Paraaortic lymph node (tissue), 1 donor: ENCODE measurements around a stretch of chr6.

DNA sequence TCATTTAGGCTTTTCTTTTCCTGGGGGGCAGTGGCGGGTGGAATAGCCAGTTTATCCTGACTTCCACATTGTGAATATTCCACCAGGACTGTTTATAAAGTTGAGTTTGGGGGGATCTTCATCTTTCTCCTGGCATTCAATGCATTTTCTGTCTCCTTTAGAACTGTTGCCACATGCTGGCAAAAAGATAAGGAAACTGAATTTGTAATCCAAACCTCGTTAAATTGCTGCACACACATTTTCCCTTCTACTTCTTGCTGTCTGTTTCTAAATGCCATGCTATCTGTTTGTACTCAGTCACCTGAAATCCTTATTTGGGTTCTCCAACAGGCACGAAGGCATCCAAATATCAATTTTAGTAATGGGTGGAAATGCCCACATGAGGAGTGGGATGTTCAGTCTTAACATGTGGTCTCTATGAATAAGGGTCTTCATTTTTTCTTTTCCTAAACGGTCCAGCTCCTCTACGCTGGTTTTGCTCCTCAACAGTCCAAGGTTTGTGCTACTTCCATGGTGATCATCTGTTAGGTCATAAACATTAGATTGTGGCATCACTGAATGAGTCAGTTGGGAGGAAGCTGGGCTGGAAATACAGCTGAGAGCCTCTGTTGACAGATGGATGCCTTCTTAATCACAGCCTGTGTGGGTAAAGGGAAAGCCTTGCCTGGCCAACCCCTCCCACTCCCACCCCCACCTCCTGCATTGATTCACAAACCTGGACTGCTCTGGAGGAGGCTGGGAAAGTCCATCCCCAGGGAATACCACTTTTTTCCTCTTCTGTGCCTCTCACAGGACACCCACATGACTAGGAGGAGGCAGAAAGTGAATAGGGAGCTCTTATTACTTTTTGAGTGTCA is 180.4 kb upstream of the CCN2 start:
- PRO-cap = no peak

- PRO-cap = unidirectional peak, minus-strand start at chr6:132354604
Measured at GRCh38 chr6:132354411-132355319, 46.6 kb downstream of the MOXD1 start.

DNA sequence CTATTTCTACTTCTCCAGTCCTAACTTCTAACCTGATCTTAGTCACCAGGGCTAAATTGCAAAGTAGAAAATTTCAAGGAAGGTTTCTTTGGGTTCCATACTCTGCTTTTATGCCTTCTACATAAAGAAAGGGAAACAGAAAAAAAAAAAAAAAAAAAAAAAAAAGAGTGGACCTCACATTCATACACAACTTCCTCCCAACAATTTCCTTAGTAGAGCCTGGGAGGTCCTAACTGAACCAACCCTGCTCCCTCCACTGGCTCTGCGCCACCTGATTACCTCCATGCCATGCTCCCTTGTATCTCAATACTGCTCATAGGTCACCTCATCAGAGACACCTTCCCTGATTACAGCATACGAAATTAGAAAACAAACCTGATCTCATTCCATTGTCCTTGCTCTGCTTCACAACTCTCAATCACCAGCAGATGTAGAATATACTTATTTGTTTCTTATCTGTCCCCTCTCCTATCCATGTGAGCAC is 134.3 kb upstream of the EYA4 start:
- PRO-cap = no peak

DNA sequence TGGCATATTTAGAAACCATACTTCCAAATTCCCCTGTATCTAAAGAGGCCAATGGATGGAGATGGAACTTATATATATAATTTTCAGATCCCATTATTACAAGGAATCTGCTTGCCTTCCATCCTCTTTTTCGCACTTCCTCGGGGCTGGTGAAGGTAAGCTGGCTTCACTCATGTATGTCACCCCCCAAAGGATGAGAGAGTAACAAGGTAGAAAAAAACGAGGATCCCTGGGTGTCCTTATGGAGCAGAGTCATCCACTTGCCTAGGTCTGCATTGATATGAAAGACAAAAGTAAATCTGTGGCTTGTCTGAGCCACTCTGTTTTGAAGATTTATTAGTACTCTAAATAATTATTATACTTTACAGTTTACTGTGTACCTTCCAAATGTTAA is 7.0 kb upstream of the TCF21 start:
- PRO-cap = no peak

DNA sequence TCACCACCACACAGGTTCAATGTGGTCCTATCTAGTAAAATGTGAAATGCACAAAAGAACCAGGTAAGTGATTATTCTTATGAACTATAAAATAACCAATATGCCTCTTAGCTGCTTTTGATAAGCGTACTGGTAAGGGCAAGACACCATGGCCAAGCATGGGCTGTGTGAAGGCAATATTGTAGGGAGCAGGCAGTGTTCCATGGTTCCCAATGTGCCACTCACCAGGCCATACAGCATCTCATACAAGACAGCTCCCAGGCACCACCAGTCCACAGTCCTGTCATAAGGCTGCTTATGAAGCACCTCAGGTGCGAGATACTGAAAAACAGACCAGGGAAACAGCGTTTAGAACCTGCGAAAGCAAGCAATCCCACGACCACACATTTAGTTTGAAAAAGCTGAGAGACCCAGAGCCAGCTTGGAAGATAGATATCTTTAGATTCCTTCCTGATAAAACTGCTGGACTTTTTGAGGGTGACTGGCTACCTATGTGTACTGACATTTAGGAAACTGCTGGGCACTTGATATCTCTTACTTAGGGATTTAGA is 119.1 kb upstream of the SLC2A12 start:
- PRO-cap = no peak

DNA sequence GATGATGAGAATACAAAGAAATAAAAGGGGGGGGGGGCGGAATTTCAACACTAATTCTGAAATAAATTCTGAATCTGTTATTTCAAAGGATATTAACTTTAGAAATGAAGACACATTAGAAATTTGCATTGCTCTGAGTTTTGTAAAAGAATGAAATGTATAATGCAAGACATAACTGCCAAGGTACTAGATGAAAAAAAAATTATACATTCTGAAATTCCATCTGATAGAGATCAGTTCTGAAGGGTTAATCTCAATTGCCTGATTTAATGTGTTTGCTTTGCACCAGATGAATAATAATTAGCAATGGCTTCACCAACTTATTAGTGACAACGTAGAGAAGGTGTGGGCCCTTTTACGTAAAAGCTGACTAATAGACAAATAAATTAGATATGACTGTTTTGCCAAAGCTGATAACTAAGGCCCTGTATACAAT is 11.0 kb downstream of the SGK1 start:
- PRO-cap = no peak

DNA sequence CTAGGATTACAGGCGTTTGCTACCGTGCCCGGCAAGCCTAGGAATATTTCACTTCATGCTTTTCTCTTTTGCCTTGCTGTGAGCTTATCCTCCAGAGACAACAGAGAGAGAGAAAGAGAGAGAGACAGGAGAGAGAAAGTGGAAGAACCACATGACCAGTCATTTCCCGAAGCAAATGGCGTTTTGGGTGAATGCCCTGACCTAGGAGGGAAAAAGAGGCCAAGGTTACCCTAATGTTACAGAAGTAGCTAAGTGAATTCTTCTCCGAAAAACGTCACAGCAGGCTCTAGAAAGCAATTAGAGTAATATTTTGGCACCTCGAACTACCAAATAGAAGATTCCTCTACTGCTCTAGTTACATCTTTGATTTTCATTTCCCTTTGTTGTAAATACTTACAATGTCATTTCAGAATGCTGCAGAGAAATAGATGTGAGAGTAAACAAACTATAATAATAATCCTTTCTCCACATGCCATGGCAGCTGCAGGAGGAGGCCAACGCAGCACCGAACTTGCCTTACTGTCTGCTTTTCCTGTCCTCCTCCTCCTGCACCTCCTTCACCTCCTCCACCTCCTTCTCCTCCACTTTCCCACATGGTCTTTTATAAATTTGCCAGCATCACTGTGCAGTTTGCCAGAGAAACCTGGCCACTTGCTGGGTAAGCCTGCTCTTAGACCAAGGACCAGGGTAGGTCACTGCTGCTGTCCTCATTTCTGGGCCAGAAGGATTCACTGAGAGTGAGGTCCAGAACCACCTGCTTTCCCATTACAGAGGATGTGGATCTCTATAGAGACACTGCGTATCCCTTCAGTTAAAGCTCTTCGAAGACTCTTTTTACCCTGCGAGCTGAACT is 8.9 kb downstream of the SGK1 start:
- PRO-cap = no peak

- PRO-cap = no peak
Measured at GRCh38 chr6:134437145-134437945, 119.4 kb upstream of the SGK1 start.

GRCh38 chr6:134458813-134459270 is 140.9 kb upstream of the SGK1 start:
- PRO-cap = no peak

GRCh38 chr6:134720509-134721342 is 229.2 kb downstream of the ALDH8A1 start:
- PRO-cap = no peak

DNA sequence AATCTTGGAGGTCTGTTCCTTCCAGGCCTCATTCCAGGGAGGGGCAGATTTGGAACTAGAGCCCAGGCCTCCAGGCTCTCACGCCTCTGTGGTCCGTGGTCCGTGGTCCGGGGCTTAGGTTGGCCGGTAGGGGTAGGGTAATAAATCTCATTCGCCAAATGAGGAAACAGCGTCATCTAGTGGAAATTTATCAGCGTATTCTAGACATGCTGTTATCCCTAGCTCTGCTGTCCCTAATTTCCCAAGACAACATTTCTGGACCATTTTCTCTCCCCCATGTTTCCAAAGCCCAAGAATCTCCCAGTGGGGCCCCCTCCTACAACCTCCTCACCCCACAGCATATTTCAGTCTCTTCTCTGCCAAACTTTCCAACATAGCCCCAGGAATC is 127.0 kb downstream of the ALDH8A1 start:
- PRO-cap = no peak

- PRO-cap = no peak
Measured at GRCh38 chr6:134830793-134831395, 119.0 kb downstream of the ALDH8A1 start.

DNA sequence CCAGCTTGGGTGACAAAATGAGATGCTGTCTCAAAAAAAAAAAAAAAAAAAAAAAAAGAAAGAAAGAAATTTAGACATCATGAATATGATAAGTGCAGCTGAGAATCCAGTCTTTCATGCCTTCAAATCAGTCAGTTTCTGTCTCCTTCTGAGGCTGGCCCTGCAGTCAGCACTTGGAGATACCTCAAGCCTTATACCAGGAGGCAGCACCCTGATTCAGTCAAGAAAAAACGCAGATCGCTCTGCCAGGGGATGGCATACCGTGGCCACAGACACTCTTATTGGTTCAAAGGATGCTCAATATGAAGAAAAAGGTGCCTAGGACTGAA is 17.9 kb upstream of the MYB start:
- PRO-cap = no peak

DNA sequence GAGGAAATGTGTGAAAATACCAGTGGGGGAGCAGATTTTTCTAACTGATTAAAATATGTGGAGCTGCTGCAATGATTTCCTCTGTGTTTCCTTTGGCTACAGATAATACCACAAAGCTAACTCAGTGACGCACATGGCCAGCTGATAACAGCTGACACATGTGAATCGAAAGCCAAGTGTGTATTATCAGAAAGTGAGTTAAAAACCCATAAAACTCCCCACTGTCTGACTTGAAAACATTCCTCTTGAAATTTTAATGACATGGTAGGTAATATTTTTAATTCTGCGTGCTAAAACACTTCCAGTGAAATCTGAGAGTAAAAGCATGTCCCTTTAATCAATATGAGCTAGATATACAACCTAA is 70.9 kb upstream of the AHI1 start:
- PRO-cap = no peak

- PRO-cap = no peak
Measured at GRCh38 chr6:135877313-135878068, 26.0 kb downstream of the PDE7B start.

GRCh38 chr6:136038572-136038952 is 187.1 kb downstream of the PDE7B start:
- PRO-cap = no peak

- PRO-cap = no peak
Measured at GRCh38 chr6:136173384-136174331, 76.5 kb downstream of the MTFR2 start.

GRCh38 chr6:136276012-136276970 is 13.4 kb downstream of the BCLAF1 start:
- PRO-cap = no peak

DNA sequence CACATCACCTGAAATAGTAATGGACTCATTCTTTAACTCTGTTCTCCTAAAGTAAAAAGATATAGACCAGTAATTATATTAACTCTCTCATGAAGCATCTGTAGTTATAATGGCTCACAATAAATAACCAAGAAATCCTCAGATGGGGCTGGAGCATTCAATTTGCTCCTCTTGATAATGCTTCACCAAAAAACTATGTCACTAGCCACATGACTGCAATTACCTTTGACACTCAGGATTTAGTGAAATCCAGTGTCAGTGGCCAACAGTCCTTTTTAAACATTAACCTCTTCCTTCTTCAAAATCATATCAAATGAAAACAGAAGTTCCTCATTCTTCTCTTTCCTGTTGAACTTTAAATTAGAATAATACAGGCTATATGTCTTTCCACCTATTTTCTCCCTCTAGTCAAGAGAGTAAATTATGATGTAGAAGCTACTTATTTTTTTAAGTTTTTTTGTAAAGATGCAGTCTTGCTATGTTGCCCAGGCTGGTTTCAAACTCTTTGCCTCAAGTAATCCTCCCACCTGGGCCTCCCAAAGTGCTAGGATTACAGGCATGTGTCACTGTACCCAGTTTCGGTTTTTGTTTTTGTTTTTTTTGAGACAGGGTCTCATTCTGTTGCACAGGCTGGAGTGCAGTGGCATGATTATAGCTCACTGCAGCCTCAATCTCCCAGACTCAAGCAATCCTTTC is 41.1 kb downstream of the MAP7 start:
- PRO-cap = no peak

GRCh38 chr6:136510643-136511111 is 39.5 kb downstream of the MAP7 start:
- PRO-cap = no peak